ENCODE results near the gene TMEM154.

- PRO-cap, 3 experiments = no peak in any of the 3 experiments
Measured at GRCh38 chr4:151102880-151103519, 3.6 kb downstream of the RPS3A start.

GRCh38 chr4:151184462-151185046, 85.1 kb downstream of the RPS3A start:
- PRO-cap, 3 experiments = no peak in any of the 3 experiments

GRCh38 chr4:151195746-151196332, 81.1 kb upstream of the PRSS48 start:
- PRO-cap, 3 experiments = no peak in any of the 3 experiments

GRCh38 chr4:151199563-151200072, 77.3 kb upstream of the PRSS48 start:
- PRO-cap, 3 experiments = no peak in any of the 3 experiments

- PRO-cap, 3 experiments = no peak in any of the 3 experiments
Measured at GRCh38 chr4:151293756-151294430, 16.9 kb downstream of the PRSS48 start.

DNA sequence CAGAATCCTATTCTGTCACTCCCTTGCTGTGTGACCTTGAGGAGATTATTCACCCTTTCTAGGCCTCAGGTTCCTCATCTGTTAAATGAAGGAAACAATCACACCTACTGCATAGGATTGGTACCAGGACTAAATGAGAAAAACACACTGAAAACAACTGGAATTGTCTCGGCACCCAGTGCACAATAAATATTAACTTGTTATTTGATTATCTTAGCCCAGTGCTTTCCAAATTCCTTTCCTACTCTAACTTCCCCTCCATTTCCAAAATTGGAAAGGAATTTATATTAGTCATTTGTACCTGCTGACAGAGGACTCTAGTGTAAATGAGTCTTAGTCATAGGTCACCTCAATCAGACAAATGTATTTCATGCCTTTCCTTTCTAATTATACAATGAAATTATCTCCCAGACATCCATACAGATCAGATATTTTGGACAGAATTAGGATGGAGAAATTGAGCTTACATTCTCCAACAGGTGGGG, 10.2 kb downstream of the SH3D19 start:
- PRO-cap, 3 experiments = no peak in any of the 3 experiments

- PRO-cap, 3 experiments = no peak in any of the 3 experiments
Measured at GRCh38 chr4:151763377-151763753, 2.6 kb upstream of the GATB start.

DNA sequence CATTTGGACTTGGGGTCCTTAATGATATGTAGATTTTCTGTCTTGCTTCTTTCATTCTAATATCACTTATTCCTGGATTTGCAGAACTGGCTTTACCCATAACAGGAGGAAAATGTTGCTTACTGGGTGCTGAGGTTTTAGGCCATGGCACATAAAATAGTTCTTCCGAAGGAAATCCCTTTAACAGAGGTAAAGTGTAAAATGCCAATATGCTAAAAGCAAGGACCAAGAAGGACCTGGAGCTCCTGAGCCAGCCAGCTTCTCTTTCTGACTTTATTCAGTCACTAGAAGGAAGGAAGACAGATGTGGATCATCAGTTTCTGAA, 21.0 kb upstream of the GATB start:
- PRO-cap, 3 experiments = no peak in any of the 3 experiments

- PRO-cap, 3 experiments = no peak in any of the 3 experiments
Measured at GRCh38 chr4:151991335-151992181, 230.8 kb upstream of the GATB start.

DNA sequence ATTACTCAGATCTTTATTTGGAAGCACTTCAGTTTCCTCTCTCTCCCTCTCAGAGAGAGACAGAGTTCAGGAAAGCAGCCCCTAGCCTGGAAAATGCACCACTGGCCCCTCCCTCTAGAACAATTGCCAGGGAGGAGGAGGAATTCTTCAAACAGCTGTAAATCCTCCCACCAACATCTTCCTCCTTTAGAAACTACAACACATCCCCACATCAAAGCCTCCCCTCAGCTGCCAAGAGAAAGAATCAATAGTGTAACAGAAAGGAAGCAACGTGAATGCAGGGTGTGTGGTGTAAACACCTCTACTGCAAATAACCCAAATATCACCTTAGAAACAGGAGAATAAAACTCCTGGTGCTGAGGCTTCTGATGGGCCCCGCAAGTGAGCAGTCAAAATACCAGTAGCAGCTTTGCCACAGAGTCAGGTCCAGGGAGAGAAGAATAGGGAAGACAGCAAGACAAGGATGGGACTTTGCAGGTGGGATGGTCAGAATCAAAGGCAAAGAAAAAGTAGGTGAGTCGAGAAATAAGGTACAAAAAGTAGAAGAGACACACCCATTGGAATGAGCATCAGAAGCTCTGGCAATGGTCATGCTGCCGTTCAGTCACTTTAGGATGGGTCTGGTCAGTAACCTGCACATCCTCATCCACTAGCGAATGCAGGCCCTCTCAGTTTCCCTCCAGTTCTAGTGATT, 250.0 kb upstream of the GATB start:
- PRO-cap, 3 experiments = no peak in any of the 3 experiments

DNA sequence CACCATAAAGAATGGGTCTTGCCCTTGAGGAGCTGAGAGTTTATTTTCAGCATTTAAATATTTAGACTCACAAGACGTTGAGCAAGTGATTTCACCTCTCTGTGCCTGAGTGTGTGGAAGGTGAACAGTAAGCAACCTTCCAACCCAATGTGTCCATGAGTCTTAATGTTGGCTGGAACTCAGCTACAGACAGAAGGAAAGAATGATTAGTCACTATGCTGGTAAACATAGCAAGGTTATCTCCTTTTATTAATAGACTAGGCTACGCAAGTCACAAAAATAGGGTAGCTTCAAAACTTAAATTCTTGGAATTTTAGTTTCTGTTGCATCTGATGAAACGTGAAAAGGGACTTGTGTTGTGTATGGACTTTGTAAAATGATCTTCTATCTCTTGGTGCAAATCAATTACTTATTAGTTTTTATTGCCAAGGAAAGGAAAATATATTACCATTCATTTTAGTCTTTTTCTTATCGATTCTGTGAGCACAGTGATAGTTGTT, 277.5 kb upstream of the GATB start:
- PRO-cap, 3 experiments = no peak in any of the 3 experiments

GRCh38 chr4:152045646-152046607, 285.1 kb upstream of the GATB start:
- PRO-cap, 3 experiments = no peak in any of the 3 experiments

DNA sequence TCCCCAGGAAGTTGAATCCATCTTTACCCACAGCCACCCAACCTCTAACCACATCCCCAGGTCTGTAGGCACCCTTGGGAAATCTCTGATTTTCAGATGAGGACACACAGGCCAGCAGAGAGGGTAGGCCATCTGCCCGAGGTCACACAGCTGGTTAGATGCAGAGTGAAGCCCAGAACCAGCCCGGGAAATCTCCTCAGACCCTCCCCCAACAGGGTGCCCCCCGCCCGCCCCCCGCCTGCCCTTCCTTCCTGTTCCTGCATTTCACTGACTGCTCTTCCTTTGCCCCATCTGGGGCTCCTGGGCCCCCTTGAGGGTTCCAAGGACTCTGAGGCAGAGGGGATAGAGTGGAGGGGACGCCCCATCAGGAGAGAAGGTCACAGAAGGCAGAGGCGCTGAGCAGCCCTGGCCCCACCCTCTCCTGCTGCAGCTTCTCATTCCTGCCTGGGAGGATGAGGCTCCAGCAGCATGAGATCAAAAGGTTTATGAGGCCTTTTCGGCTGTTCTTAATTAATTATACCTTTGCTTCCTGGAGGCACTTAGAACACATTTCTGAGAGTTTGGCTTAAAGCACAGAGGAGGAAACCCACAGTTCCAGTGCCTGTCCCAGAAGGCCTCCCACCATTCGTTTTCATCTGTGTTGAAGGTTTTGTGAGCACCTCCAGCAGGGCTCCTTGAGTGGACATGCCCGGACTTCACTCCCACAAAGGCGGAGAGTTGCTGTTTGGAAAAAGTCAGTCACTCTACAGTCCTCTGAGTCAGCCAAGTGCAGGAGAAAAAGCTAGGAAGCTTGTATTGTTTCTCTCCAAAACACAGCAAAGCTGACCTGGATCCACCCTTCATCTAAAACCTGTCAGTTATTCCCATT, 277.2 kb downstream of the FBXW7 start:
- PRO-cap, 3 experiments = no peak in any of the 3 experiments

DNA sequence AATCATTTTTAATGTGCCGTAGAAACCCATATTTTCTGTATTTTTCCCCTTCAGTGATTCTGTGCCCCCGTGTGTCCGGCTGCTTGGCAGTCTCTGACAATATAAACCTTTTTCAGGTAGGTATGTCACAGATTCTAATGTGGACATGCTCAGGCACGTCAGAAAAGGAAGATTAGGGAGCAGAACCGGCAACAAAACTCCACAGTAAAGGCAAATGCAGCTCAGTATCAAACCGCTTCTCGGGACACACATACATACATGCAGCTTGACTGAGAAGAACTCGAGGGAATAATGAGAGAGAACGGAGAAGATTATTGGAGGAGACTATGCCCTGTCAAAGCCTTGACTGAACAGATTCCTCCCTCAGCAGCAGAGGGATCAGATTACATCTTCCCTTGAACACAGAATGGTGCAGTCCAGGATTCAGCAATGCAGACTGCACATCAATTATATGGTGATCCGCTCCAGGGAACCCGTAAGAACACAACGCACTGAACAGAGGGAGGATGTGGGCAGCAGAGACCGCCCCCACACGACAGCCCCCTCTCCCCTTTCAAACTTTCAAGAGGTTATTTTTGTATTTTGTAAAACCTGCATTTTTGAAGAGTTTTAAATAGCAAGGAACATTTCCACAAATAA, 183.3 kb downstream of the FBXW7 start:
- PRO-cap, 3 experiments = peak in 3 of 3 experiments; most common plus-strand start position 412 of the sequence (in 1); most common minus-strand start position 290 of the sequence (in 3)

DNA sequence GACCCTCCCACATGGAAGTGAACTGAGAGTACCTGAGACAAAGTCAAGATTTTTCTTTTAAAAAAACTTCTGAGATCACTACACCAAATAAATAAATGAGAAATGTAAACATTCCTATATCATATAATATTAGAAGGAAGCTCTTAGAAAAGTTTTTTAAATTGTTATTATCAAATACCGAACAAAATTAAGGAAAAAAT, 28.8 kb downstream of the FBXW7 start:
- PRO-cap, 3 experiments = no peak in any of the 3 experiments

DNA sequence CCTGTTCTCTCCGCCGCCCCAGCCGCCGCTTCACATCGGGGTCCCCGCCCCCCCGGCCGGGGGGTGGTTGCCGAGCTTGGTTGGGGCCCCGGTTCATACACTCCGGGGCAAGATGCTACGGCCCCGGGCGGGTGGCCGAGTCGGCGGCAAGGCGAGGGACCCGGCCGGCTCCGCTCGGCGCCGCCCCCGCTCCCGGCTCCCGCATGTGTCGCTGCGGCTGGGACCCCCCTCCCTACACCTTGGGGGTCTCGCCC, 525 bp downstream of the FBXW7 start:
- PRO-cap, 3 experiments = no peak in any of the 3 experiments

DNA sequence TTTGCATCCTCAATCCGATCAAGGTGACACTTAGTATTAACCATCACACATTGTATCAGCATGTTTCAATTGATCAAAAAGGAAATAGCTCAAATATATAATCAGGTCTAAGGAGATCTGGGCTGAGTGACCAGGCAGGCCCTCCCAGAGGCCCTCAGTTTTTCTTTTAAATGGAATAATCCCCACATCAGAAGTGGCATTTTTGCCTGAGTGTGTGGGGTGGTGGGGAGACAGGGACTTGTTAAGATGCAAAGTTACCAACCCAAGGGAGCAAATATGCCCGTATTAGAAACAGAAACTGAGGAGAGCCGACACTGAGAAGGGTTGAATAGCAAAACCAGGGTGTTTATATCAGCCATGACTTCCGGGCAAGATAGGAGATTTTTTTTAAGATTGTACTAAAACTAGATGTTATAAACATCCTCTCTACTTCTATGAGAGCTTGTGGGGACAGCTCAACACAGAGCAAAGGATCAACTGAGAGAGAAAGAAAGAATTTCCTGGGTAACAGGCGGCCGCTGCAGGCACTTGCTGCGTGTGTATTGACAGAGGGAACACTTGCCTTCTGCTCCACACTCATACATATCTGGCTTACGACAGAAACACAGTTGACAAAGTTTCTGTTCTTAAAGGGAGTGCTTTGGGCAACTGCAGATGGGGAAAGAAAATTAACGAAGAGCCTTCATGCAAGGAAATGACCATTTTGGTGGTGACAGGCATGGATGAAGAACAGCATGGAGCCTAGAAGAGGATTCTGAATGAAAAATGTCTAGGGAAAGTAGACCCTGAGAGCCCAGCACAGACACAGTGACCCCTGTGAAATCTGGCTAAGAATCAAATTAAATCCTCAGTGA, 49.1 kb upstream of the FBXW7 start:
- PRO-cap, 3 experiments = no peak in any of the 3 experiments

GRCh38 chr4:152679180-152680490, at the start of gene TMEM154:
TMEM154 (minus strand) TSS chr4:152679997.
- PRO-cap, 3 experiments = peak in 3 of 3 experiments; most common plus-strand start chr4:152679932 (in 1); most common minus-strand start chr4:152679997 (in 3)

- PRO-cap, 3 experiments = peak in 1 of 3 experiments; most common plus-strand start chr4:152779096 (in 1)
Measured at GRCh38 chr4:152778822-152779263, 687 bp downstream of the TIGD4 start.

DNA sequence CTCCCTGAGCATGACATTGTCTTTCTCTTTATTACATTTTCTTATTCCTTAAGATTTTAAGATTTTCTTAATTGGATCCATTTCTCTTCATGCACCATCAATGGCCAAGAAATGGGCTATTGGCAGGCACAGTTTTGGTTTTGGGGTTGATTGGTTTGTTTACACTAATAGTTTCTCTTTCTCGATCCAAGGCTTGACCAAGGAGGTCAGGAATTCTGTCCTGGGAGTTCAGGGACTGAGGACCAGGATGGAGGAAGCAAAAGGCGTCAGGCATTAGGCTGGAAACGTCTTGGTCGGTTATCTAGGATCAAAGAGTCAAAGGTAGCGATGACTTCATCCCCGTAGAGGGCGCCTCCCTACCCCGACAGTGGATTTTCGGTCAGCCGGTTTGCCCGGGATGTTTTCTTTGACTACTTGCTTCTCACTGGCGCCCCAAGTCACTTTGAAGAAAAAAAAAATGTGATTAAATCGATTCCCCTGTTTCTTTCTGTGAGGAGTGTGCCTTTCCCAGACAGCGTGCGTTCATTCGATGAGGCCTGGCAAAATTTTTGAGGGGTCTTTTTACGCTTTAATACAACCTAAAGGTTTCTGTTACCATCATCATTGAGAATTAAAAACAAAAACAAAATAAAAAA, 995 bp upstream of the FHDC1 start:
- PRO-cap, 3 experiments = peak in 1 of 3 experiments; most common plus-strand start position 371 of the sequence (in 1); most common minus-strand start position 412 of the sequence (in 1)

Measured in Metastatic Breast Carcinoma in the Ovary (tissue), 3 donors.